ENCODE measurements around the genes NKAP, RHOXF2 and MCTS1.

DNA sequence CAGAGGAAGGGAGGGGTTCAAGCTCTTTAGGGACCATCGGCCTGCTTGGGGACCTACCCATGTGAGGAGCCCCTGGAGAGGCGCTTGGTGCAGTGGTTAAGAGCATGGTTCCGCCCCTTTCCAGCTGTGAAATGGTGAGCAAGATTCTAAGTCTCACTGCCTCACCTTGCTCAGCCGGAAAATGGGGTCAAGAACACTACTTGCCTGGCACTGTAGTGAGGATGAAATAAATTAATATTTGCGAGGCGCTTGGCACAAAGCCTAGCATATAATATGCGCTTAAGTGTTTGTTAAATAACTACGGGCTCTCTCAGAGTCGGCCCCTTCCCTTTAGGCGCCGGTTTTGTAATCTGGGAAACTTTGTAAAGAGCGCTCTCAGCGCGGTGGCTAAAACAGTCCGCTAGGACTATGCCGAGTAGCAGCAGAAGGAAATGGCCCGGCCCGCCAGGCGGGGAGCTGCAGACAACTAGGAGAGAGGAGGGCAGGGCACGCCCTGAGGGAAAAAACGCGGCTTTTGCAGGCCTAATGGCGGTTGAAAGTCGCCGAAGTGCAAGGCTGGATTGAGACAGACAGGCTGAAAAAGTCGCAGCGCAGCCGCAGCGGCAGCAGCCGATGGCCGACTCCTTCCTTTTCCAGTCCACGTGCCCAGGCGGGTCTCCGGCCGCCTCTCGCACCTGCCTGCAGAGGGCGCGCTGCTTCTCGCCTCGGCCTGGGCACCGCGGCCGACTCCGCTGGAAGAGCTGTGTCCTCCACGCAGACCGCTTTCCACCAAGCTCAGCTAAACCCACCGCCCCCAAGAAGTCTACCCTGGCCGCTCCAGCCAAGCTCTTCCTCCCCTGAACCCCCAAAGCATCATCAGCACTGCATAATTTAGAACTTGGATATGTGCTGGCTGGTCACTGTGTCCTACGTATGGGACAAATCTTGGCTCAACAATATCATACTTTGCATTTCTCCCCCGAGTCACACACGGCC lies 14.2 kb downstream of the SLC25A5 start:
- PRO-cap = no peak

- PRO-cap = no peak
Measured at GRCh38 chrX:119503561-119504154, 35.4 kb downstream of the SLC25A5 start.

GRCh38 chrX:119684243-119684690 lies 8.7 kb downstream of the SEPTIN6 start:
- PRO-cap = no peak

- PRO-cap = no peak
Measured at GRCh38 chrX:119936265-119936938, 7.1 kb downstream of the NKAP start.

DNA sequence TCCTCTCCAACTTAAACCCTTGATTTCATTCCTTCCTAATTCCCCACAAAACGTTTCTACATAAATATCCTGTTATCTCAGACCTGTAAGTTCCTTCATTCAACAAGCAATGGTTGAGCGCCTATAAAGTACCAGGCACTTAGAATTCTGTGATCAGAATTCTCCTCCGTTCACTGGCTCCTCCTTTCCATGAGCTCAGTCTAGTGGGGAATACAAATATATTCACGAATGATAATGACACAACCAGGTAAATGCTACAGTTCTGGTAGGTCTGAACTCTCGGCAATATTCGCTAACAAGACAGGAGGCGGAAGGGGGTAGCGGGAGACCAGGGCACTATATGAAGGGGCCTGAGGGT lies 889 bp downstream of the NKAP start:
- PRO-cap = no peak

- PRO-cap = unidirectional peak, minus-strand start at chrX:119943572; unidirectional peak, minus-strand start at chrX:119943719
Measured at GRCh38 chrX:119943041-119943959, at the start of gene NKAP. Gene NKAP, minus strand, starts transcription at chrX:119943751.

DNA sequence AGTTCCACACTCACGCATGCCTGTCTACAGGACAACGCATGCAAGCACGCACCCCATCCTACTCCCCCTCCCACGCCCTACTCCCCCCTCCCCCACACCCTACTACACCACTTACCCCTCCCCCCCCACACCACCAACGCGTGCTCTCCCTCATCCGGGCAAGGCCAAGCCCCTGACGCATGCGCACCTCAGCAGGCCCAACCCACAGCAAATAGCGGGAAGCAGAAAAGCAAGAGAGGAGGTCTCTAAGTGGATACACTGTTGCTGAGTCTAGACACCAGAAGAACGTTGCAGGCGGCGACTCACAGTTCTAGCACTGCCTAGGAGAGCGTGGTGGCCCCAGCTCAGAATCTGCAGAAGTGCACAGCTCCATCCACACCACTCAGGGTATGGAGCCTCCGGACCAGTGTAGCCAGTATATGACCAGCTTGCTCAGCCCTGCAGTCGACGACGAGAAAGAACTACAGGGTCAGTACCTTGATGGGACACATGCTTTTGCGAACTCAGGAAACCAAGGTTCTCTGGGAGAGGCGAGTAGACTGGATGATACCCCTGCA lies at the start of gene RHOXF2:
TSS of gene RHOXF2 (plus strand) at position 252 of the 557 bp plus-strand sequence.
- PRO-cap = no peak

- PRO-cap = no peak
Measured at GRCh38 chrX:120430256-120430681, 38.8 kb downstream of the LAMP2 start.

DNA sequence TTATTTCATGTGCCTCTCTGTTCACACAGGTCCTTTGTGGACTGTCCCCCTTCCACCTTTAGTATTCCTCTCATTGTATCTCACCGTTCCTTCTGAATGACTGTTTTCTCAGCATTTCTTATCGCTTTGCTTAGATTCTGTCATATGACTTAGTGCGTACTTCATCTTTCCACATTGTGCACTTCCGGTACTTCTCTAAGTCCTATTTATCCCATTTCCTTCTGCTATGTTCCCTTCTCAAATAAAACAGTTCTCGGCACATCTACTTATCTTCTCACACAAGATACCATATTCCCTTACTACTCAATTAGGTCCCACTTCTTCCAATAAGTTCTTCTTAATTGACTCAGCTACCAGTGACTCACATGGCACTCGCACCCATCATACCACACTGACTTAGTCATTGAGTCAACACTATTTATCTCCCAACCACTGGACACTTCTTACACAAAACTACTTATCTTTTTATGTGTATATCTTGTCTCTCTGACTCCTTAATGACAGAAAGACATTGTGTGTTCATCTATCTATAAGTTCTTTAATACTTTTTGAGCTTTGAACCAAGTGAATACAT lies 10.9 kb downstream of the CUL4B start:
- PRO-cap = no peak

DNA sequence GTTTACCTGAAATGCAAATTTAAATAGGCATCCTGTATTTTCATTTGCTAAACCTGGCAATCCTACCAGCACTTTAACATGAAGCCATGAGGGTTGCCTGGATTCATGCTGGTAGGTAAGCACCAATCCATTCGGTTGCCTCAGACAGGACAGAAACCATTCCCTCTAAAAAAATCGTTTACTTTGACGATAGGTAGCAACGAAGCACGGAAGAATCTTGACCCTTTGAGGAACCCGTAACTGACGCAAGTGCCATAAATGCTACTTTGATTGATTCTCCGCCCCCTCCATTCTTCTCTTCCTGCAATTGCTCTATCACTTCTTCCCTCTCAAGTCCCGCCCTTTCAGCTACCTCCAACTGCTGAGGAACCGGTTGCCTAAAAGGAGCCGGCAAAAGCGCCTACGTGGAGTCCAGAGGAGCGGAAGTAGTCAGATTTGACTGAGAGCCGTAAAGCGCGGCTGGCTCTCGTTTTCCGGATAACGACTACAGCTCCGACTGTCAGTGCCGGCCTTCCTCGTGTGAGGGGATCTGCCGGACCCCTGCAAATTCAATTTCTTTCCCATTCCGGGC lies at the start of gene MCTS1:
TSS of gene MCTS1 (plus strand) at position 469 of the 571 bp plus-strand sequence.
- PRO-cap = unidirectional peak, plus-strand start at position 432 of the sequence

- PRO-cap = no peak
Measured at GRCh38 chrX:120617925-120618824, 11.7 kb downstream of the C1GALT1C1 start.

DNA sequence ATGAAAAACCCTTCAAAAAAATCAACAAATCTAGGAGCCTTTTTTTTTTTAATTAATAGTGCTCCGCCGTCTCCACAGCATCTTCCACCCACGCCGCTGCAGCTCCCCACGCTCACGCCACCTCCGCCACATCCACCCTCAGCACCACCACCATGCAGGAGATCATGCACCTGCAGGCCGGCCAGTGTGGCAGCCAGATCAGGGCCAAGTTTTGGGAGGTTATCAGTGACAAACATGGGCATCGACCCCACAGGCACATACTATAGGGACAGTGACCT lies 171.4 kb downstream of the THOC2 start:
- PRO-cap = no peak

DNA sequence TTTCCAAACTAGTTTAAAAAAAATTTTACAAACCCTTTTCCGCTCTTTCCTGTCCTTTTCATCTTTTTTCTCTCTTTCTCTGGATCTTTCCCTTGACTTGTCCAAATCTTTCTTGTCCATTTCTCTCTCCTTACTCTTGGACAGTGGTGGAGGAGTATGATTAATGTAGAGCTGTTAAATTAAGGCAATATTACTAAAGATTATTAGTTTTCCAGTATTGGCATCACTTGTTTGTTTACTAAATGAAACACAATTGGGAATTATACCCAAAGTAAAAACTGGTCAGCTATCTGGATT lies 118.9 kb downstream of the THOC2 start:
- PRO-cap = no peak

GRCh38 chrX:123627663-123628019 lies 105.2 kb downstream of the THOC2 start:
- PRO-cap = no peak

DNA sequence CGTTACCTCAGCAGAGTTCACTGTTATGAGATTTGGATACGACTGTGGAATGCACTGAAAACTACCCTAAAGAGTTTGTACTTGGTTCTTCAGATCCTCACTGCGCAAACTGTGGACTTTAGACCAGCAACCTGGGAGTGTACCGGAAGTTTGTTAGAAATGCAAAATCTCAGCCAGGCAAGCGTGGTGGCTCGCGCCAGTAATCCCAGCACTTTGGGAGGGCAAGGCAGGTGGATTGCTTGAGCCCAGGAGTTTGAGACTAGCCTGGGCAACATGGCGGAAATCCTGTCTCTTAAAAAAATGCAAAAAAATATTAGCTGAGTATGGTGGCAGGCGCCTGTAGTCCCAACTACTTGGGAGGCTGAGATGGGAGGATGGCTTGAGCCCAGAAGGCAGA lies 9.5 kb upstream of the STAG2 start:
- PRO-cap = no peak

- PRO-cap = no peak
Measured at GRCh38 chrX:123962262-123962618, 734 bp downstream of the STAG2 start.

- PRO-cap = no peak
Measured at GRCh38 chrX:124217350-124218326, 114.8 kb upstream of the TEX13D start.

DNA sequence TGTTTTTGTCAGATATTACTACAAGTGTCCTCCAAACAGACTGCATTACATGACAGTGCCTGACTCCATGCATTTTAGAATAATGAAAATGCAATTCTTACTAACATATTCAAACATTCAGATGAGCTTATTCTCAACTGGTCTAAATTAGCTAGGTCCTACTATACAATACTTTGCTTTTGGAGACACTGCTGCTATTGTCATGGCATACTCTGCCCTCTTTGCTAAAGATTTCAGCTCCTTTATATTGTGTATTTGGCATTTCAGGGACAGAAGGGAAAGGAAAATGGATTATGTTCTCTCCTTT lies 385.5 kb upstream of the TEX13C start:
- PRO-cap = no peak

- PRO-cap = no peak
Measured at GRCh38 chrX:124984119-124984639, 335.5 kb upstream of the TEX13C start.

GRCh38 chrX:125764145-125764499 lies 402.0 kb downstream of the DCAF12L2 start:
- PRO-cap = no peak

Data from ascending aorta (tissue), 1 donor.